ENCODE data around the genes CSRNP3, SCN9A and B3GALT1.

- PRO-cap, result no peak
Measured at GRCh38 chr2:162839316-162839898, 840 bp upstream of the KCNH7 start.

DNA sequence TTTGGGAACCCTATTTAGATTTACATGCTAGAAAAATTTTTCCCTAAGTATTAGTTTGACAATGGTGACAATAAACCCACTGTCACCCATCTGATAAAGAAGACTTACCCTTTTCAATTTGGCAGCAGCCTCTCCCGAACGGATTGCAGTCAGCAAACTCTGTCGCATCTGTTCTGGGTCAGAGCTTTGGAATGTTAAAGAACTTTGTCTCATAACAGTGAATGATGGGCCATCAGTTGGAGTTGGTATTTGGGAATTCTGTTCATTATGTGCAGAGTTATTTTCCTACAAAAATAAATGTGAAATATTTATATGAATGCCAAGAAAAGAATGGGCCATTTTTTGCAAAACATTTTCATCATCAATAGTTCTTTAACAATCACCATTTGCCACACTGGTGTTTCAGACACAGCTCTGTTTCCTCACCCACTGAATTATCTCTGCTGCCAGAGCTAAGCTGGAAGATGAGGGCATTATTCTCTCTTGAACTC is 70.9 kb upstream of the GRB14 start:
- PRO-cap, result no peak

DNA sequence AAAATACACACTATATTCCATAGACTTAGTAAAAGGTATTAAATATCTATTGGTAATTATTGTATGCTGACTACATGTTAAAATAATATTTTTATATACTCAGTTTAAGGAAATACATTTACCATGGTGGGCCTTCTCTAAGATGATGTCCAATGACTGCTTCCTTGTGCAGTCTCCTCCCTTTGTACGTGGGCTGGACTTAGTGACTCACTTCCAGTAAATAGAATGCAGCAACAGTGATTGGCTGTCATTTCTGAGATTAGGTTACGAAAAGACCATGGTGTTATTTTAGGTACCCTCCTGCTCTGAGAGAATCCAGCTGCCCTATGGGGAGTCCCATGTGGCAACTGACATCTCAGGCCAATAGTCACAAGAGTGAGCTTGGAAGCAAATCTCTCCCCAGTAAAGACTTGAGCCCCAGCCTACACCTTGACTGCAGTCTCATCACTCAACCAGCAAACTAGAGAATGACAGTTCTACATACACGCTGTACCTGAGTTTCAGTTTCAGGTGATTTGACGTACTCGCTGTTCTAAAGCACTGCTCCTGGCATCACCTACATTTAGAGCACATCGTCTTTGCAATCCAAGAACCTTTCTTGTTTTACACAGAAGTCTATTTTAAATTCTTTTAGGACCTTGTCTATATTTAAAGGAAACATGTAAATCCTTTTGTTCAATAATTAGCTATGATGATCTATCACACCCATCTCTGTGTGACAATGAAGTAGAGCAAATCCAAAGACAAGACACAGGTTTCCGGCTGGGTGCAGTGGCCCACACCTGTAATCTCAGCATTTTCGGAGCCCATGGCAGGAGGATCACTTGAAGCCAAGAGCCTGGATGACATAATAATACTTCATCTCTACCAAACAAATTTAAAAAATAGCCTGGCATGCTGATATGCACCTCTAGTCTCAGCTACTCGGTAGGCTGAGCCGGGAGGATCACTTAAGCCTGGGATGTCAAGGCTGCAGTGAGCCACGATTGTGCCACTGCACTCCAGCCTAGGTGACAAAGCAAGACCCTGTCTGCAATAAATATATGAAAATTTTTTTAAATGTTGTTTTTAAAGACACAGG is 87.2 kb downstream of the COBLL1 start:
- PRO-cap, result no peak

DNA sequence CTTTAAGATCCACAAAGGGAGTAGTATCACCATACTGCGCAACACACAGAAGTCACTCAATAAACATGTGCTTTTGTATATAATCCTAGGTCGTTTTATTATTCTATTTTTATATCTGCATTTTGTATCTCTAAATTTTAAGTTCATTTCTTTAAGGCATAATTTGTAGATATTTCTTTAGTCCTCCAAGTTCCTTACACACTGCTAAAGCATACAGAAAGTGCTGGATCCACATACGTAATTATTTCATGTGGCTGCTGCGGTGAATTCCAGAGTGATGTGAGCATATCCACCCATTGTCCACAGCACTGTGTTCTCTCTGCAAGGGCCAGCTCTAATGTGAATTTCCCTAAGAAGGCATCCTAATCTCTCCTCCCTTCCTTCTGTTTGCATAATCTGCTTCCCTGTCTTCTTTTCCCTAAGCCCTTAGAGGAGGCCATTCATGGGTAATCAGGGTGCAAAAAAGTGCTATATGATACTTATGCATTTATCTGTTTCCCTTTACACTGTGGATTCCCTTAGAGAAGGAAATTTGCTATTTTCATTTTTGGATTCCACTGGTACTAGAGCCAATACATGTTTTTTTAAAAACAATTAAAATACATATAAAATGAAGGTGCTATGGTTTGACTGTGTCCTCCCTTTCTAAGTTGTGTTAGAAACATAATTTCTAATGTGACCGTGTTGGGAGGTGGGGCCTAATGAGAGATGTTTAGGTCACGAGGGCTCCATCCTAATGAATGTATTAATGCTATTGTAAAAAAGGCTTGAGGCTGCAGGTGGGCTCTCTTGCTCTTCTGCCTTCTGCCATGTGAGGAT is 57.2 kb downstream of the COBLL1 start:
- PRO-cap, result no peak

GRCh38 chr2:164909976-164910564 is 45.3 kb downstream of the SLC38A11 start:
- PRO-cap, result no peak

GRCh38 chr2:165084102-165084301 is 119.8 kb downstream of the SCN3A start:
- PRO-cap, result no peak

DNA sequence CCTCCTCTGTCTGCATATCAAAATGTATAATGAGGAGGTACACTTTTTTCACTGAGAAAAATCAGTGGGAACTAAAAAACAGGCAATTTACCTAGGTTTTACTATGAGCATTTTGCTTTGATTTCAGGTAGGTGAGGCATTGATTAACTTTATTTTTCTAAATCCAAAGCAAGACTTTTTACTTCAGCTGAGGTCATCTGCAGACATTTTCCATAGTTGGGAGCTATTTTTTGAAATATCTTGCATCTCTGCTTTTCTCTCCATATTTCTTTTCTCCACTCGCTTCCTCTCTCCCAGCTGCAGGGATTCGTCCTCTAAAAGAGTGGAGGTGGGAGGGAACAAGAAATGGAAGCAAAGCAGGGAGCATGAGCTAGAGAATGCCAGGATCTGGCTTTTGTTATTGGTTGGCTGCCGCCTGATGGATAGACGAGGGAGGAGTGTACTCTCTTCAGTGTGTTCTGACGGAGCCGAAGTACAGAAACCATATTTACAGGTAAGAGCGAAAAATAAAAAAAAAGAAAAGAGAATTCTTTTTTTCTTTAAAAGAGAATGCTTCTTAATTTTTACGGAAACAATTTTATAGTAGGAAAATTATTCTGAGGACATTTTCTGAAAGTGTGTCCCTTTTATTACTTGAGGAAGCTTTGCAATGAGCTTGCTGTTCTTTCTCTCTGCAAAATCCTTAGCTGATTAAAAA is at the start of gene CSRNP3:
Gene CSRNP3, plus strand, starts transcription at position 451 of the 697 bp plus-strand sequence.
- PRO-cap, result no peak

GRCh38 chr2:165794467-165795017 is 495 bp upstream of the GALNT3 start:
- PRO-cap, result no peak

GRCh38 chr2:165904579-165904968 is 49.0 kb downstream of the TTC21B start:
- PRO-cap, result no peak

DNA sequence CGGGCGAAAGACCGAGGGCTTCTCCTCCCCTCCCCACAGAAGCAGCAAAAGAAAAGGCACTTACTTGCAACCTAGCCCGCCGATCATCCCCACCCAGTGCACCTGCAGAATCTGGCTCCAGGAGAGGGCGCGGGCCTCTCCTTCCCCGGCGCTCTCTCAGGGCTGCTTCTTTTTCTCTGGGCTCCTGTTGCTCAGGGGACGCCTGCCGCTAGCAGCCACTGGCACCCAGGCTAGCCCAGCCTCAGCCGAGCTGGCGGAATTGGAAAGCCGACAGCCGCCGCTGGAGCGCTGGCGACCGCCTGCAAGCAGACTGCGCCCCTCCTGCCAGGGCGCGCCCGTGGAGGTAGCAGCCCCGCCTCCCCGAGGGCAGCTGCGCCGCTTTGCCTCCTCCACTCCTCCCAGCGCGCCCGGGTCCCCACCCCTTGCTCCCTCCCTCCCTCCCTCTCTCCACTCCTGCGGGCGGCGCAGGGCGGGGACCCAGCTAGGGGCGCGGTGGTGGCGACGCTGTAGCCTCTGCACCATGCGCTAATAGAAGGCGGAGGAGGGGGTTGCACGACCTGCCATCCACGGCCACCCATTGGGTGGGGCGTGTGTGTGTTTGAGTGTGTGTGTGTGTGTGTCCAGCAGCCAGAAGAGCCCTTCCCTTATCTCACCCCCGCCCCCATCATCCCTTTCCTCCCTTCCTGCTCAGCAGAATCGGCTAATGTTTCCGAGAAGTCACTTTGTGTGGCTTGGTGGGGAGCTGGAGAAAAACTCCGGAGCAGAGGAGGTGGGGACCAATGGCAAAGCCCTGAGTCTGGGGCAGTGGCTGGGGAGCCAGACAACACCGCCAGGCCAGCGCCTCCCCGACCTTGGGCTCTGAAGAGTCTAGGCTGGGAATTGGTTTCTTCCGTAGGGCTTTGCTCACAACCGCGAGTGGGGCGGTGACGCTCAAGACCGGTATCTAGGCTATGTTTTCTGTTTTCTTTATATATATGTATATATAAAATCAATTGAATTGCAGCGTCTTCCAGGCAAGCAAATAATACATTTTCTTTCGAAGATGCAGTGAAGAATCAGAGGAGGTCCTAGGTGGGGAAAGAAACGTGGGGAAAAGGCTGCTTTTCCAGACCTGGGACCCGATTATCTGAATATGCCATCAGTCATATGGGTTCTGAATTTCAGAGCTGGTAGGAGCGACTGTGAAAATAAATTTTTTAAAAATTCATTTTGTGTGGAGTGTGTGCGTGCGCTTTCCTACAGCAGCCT is at the start of gene SCN9A:
Gene SCN9A, minus strand, starts transcription at position 312 of the 1,248 bp plus-strand sequence.
- PRO-cap, result unidirectional peak, plus-strand start at position 450 of the sequence; unidirectional peak, minus-strand start at position 860 of the sequence

GRCh38 chr2:167292307-167293378 is at the start of gene B3GALT1:
B3GALT1 (plus strand) TSS chr2:167293001.
- PRO-cap, result bidirectional peak, plus-strand start at chr2:167293238, minus-strand start at chr2:167292885

- PRO-cap, result no peak
Measured at GRCh38 chr2:167293379-167293902, 640 bp downstream of the B3GALT1 start.

- PRO-cap, result no peak
Measured at GRCh38 chr2:167383808-167384153, 91.0 kb downstream of the B3GALT1 start.

- PRO-cap, result no peak
Measured at GRCh38 chr2:167438065-167438604, 145.3 kb downstream of the B3GALT1 start.

DNA sequence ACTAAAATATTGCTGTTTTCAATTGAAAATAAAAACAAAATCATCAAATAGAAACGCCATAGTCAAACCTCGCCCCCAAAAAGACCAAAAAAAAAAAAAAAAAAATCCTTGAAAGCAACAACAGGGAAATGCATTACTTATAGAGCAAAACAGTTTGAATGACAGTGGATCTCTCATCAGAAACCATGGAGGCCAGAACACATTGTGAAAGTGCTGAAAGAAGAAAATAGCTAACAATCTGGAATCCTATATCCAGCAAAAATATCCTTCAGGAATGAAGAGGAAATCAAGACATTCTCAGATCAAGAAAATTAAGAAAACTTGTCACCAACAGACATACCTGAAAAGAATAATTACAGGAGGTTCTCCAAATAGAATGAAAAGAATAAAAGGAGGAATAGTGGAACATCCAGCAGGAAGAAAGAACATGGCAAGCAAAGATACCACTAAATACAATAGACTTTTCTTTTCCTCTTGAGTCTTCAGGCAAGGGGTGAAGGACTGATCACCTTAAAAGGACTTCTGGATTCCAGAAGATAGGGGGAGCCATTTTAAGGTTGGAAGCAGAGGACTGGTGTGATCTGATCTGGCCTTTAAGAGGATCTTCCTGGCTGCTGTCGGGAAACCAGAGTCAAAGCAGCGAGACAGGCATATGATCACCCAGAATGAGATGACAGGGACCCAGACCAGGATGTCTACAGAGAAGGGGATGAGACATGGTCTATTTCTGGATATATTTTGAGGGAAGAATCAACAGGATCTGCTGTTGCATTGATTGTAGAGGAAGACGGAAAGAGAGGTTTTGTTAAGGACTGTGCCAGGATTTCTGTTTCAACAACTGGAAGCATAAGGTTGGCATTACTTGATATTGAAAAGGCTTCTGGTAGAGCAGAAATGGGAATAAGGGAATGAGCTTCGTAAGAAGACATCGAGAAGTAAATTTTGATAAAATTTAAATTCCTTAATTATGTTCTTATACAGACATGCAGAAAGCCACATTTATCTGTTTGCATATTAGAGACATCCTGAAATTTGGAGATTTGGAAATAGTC is 396.6 kb downstream of the B3GALT1 start:
- PRO-cap, result no peak

DNA sequence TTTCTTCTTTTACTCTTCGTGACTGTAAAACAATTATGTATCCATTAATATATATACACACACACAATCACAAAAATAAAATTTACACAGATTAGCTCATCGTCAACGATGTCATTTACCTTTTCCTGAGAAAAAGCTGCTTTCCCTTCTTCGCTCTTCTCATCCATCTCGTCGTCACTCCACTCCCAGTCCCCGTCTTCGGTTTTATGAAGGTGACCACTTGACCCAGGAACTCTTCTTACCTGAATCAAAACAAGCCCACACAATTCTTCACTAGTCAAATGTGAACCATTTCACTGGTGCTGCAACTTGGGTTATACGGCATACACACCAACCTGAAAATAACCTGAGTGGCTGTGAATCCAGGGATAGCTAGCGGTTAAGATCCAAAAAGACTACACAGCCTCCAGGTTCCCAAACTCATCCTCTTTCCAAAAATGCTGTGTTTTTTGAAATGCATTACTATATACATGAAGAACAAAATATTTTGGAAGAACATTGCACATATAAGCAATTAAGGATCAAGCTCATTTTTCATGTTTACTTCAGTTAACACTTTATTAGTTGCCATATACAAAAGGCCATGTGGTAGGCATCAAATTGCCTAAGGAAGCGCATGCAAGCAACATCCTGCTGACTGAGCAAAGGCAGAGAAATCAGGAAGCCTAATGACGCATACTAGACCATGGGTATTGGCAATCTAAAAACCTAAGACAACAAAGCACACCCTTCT is 172.2 kb downstream of the STK39 start:
- PRO-cap, result no peak

DNA sequence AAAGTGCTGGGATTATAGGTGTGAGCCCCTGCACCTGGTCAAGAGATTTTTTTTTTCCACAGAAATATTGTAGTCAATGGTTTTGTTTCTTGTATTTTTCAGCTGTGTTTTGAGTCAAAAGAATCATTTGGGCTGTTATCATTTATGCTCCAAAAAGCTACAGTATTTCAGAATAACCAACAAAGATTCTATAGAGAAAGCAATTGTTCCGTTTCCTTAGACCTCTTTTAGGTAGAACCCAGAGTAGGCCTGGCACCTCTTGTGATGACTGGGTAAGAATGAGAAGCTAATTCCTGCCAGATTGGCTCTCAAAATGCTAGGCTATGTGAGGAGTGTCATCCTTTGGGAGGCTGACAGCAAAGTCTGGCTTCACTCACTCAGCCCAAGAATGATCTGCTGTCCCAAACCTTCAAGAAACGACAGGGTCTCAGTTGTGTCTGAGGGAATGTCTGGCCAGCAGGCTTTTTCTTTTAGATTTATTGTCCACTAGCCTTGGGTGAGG is 4.4 kb downstream of the CERS6 start:
- PRO-cap, result no peak

- PRO-cap, result no peak
Measured at GRCh38 chr2:168478062-168478709, 22.1 kb downstream of the CERS6 start.

DNA sequence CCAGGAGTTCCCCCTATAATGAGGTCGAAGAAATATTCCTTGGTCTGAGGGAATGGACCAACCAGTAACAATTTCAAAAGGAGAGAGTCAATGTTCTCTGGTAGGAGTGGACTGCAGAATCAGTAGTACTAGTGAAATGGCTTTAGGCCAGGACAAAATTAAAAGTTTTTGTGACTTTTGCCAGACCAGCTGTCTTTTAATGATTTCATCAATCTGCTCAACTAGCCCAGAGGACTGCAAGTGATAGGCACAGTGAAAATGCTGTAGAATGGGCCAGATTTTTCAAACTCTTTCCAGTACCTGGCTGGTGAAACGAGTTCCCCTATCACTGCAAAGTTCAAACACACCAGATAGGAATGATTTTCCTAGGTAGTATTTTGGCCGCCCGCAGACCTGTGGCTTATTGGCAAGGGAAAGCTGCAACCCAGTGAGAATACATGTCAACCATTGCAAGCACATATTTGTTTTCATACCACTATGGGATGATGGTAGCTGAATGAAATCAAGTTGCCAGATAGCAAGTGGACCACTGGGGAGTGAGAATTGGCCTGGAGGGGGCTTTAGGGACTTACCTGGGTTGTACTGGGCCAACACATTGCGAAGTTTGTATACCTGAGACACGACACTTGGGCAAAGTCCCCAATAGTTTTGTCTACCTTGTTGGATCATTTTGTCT is 45.6 kb downstream of the CERS6 start:
- PRO-cap, result no peak

DNA sequence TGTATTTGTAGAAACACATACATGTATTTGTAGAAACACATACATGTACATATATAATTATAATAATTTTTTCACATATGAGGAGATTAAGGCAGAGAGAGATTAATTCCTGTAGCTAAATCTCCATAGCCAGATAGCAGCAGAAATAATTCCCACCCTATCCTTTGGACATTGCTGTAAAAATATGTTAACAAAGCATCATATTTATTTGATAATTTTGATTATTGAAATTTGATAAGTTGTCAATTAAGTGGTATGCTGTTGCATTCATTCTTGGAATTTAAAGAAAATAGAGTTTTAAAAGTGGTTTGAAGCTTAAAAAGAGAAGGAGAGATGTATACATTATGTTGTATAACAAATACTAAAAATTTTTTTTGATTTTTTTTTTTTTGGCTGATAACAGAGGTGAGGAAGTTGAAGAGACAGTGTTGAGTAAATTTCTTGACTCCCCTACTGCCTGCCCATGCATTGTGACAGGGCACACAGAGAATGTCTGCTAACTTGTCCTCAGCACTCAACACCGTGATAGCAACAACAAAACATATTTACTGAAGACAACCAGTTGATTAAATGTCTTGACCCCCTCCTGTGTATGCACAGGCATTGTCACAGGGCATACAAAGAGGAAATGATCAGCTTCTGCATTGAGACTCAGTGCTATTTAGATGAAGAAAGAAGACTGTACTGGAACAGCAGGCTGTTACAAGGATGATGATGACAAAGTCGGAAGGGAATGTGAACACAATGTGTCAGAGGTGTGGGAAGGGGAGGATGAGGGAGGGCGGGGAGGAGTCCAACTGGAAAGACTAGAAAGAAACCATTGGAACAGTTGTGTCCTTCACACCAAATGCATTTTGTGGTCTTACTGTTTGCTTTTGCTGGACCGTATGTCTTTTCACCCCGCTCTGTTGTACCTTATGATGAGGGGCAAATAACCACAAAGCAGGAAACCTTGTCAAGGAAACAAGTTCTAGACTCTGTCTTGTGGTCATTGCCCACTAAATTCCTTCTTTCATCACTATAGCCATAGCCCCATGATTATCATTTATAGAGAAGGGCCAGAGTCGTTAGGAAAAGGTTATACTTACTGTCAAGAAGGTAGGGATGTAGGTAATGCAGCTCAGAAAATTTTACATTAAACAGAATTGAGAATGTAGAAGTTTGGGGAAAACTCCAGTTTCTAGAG is 89.5 kb downstream of the CERS6 start:
- PRO-cap, result no peak

Data from left common carotid artery plus branches (tissue), 1 donor.